NT2/D1 (cell line): Measurements from ENCODE around the gene TCF4.

- RRBS, 2 experiments, result no CpG with 5 or more reads among the region's 3 CpGs
These were observed 80.2 kb downstream of the TCF4 start for GRCh38 chr18:55507757-55508128.

DNA sequence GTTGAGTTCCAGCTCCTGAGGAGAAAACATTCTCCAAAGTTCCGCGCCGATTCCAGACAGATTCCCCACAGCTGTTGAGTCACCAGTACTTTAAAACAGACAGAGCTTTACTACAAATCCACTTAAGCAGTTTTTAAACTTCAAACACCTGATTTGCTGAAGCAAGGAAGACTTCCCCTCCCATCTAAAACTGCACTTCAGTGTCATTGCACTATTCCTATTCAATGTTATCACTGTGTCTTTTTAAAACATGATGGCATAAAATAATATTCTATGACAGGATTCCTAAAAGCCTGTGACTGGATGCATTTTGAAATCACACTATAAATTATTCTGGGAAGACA lies 41.0 kb downstream of the TCF4 start:
- RRBS, 2 experiments, result no CpG with 5 or more reads among the region's 3 CpGs

GRCh38 chr18:55585035-55585650 lies 2.8 kb downstream of the TCF4 start:
- RRBS, 2 experiments, result no CpG with 5 or more reads among the region's 2 CpGs

DNA sequence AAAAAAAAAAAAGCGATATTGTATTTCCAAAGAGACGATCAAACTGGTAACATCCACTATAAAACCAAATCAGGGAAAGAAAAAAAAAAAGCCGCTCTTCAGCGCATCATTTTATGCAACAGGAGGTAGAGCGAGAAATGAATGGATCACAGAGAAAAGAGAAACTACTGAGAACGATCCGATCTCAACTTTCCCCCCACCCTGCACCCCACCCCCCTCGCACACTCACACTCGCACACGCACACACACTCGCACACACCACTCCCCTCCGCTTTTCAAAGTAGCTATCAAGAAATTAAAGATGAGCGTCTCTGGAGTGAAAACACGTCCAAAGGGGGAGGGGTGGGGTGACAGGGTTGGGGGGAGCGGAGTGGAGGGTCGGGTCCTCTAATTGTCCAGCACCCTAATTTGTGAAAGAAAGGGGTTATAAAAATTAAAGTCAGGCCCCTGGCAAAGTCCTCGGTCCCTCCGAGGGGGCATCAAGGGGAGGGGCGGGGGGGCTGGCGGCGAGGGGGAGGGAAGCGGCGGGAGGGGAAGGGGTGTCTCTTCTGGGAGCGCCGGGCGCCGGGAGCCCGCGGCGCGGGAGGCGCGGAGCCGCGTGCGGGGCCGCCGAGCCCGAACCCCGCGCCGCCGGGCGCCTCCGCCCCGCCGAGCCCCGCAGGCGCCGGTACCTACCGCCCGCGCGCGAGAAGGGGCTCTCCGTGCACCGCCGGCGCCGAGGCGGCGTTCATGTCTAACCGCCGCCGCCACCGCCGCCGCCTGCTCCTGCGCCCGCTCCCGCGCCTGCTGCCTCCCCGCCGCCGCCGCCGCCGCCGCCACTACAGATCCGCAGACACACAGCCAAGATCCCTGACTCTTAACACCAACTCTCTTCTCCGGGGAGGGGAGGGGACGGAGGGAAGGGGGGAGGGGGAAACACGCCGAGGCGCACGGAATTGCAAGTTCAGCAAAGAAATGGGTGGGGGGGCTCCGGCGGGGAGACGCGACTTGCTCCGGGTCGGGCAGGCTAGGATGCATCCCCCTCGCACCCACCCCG lies at the start of gene TCF4:
TSS of gene TCF4 (minus strand) at position 830 of the 1,036 bp plus-strand sequence.
- RRBS, 2 experiments, result under 1 to 2% methylated on average over 29 of the region's 94 CpGs

- RRBS, 2 experiments, result no CpG with 5 or more reads among the region's 1 CpG
These were observed 207.1 kb upstream of the TCF4 start for GRCh38 chr18:55795039-55795469.

DNA sequence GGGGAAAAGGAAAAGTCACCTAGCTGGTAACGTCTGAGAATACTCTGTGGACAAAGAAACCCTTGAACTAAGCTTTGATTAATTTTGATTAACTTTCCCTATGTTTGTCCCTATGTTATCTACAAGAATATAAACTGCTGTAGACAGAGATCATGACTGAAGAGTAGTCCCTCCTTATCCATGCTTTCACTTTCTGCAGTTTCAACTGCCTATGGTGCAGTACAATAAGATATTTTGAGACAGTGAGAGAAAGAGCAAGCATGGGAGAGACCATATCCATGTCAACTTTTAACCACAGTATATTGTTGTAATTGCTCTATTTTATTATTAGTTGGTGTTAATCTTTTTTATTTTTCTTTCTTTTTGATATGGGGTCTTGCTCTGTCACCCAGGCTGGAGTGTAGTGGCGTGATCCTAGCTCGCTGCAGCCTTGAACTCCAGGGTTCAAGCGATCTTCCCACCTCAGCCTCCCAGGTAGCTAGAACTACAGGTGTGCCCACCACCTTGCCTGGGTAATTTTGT lies 31.7 kb downstream of the TXNL1 start:
- RRBS, 2 experiments, result no CpG with 5 or more reads among the region's 4 CpGs

DNA sequence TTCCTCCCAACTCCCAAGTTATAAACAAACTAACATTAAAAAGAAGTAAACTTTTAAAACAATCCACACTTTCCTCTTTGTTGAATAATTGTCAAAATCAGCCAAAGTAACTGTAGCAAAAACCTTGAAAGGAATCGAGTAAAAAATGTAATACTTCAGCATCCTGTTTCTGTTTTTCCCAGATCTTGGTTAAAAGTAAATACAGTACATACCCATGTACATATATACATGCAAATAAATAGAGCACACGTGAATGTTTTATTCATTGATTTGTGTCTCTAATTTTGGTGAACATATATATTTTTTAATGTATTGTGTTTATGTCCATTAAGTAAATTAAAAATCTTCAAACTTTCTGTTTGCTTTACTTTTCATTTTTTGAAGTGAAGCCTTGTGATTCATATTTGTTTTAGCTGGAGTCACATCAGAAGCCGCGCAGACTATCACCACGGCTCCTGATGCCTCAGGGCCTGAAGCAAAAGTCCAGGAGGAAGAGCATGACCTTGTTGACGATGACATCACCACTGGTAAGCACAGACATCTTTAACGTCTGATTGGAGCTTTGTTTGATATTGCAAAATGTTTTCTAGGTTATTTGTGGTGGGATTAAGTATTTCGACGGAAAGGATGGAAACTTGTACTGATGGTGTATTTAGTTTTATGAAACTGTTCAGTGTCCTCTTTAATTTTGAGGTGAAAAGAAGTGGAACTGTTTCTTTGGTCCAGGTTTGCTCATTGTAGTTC lies 164.6 kb downstream of the WDR7 start:
- RRBS, 2 experiments, result no CpG with 5 or more reads among the region's 9 CpGs

- RRBS, 2 experiments, result no CpG with 5 or more reads among the region's 1 CpG
These were observed 218.0 kb downstream of the WDR7 start for GRCh38 chr18:56869135-56869560.

DNA sequence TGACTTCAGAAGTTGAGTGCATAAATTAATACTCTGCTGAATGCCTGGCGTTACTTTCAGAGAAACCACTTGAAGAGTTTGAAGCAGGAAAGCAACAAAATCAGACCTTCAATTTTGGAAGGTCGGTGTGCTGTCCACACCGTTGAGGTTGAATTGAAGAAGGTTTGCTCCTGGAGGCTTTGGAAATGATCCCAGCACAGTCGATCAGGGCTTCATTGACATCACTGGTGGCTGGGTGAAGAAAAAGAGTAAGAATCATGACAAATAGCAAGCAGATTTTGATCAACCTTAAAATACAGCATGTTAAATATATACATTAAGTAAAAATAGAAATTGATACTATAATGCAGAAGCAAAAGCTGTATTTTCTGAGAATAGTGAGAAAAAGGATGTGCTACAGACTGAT lies 171.0 kb upstream of the BOD1L2 start:
- RRBS, 2 experiments, result no CpG with 5 or more reads among the region's 4 CpGs

- RRBS, 2 experiments, result 1 to 7% methylated on average over 23 to 25 of the region's 109 CpGs
These were observed 7.4 kb upstream of the ONECUT2 start for GRCh38 chr18:57427399-57428544.

- RRBS, 2 experiments, result no CpG with 5 or more reads among the region's 5 CpGs
These were observed 5.3 kb downstream of the FECH start for GRCh38 chr18:57581092-57581806.

- RRBS, 2 experiments, result no CpG with 5 or more reads among the region's 4 CpGs
These were observed 90.6 kb downstream of the ATP8B1 start for GRCh38 chr18:57712379-57713065.

DNA sequence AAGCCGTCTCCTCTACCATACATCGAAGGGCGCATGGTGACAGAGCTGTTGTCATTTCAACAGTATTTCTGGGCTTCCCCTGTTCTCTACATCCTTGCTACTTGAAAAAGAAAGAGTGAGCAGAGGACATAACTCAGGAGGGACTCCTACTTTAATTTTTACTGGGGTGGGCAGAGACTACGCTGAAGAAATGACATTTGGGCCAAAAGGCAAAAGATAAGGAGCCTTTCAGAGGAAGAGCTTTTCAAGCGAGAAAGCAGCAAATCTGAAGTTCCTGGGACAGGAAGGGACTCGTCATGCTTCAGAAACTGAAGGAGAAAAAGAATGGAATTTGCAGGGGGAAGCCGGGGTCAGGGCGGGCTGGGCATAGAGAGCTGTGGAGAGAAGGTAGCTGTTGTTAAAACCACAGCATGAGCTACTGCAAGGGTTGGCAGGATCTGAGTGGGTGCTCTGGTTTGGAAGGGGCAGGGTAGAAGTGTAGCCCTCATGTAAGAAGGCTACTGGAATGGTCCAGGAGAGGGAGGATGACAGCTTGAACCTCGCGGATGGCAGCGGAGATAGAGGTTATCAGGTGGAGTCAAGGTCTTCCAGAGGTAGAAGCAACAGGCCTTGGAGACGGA lies 19.1 kb downstream of the ATP8B1 start:
- RRBS, 2 experiments, result no CpG with 5 or more reads among the region's 12 CpGs

- RRBS, 2 experiments, result no CpG with 5 or more reads among the region's 5 CpGs
These were observed 2.1 kb downstream of the NEDD4L start for GRCh38 chr18:58046141-58046469.

DNA sequence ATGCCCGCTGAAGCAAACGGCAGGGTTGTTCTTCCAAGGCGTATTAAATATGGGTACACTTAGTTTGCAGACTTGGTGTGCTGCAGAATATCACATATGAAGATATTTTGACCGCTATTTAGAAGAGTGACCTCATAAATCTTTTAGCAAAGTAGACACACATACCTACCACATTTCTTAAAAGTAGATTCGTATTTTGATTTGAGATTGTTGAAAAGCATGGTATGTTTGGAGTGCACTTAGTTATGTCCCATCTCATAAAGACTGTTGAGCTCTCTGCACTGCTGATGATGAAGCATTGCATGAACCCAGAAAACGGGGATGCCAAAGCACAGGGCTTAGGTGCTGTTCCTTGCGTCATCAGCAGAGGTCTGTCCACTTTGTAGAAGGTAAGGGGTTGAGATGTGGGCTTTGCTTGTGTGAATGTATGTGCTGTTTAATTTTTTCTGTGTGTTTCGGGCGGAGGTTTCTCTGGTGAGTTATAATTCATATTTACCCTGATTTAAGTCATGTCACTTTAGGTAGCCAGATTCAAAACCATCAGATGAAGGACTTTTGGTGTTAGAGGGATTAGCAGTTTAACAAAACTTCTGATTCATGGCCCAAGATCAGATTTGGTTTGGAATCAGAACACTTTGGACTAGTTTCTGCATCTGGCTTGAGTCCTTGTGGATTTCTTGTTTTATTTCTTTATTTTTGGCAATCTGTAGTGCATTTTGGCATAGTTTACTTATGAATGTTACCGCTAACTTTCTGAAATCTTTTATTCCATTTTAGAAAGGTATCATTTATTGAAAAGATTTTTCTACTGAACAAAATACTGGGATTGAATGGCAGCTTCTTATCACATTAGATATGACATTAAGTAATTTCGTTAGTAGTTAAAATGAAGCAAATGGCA lies 3.3 kb downstream of the NEDD4L start:
- RRBS, 2 experiments, result no CpG with 5 or more reads among the region's 11 CpGs

DNA sequence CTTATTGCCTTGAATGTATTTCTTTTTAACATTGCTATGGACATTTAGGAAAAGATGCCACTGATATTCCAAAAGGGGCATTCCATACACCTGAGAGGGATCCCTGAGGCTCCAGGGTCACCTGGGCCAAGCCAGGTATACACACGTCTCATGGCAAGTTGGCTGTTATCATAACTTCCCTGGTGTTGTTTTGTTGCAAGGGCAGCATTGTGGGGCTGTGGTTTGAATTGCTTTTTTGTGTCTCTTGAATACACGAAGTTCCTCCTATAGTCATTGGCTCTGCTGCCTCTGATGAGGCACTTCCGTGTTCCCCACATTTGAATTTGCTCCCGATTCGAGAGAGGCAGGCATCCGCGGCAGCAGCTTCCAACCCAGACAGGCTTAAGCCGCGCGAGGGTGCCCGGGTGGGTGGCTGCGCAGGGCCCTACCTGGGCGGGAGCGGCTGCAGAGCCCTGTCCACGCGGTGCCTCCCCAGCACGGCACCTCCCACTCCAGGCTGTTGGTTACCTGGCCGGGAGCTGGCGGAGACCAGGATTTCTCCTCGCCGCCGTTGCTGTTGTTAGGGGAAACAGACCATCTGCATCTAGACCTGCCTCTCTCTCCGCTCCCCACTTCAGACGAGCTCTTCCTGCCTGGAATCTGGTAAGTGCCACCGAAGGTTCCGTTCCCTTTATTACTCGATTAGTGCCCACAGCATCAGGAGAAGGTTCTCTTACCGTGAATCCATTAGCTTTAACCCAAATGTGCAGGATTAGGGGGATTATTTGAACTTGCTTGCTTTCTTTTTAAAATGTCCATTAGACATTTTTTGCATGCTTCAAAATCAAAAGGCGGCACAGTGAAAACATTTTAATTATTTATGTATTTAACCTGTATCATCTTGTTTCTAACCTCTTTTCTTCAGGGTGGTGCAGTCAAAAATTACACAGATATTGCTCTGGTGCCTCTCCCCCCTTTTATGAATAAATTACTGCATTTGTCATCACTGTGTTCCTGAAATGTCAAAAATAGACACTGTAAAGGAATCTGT lies 151.4 kb downstream of the NEDD4L start:
- RRBS, 2 experiments, result no CpG with 5 or more reads among the region's 29 CpGs

DNA sequence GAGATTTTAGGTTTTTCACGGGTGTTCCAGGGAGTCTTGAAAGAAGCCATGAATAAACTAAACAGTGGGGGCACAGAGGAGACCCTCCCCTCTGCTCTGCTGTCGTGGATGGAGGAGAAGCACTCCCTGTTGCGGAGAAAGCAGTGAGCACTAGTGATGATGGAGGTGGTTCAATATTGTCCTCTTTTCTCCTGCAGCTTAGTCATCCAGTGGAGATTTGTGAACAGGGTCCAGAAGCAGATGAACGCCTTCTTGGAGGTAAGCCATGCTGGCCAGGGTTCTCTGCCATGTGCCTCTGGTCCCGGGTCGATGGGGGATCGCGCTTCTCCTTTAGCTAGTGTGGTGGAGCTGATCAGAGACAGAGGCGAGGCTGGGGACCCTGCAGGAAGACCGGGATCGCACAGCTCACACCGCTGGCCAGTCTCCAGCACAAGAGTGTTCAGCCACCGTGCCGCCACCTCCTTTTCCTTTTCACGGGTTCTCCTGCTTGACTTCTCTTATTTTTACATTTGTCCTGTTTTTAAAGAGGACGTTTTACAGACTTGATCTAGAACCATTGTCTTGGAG lies 243.5 kb downstream of the ALPK2 start:
- RRBS, 2 experiments, result 98 to over 99% methylated on average over 6 of the region's 16 CpGs

GRCh38 chr18:58413124-58413634 lies 215.7 kb downstream of the ALPK2 start:
- RRBS, 2 experiments, result no CpG with 5 or more reads among the region's 4 CpGs

- RRBS, 2 experiments, result no CpG with 5 or more reads among the region's 13 CpGs
These were observed 175.7 kb downstream of the ALPK2 start for GRCh38 chr18:58452900-58453940.

DNA sequence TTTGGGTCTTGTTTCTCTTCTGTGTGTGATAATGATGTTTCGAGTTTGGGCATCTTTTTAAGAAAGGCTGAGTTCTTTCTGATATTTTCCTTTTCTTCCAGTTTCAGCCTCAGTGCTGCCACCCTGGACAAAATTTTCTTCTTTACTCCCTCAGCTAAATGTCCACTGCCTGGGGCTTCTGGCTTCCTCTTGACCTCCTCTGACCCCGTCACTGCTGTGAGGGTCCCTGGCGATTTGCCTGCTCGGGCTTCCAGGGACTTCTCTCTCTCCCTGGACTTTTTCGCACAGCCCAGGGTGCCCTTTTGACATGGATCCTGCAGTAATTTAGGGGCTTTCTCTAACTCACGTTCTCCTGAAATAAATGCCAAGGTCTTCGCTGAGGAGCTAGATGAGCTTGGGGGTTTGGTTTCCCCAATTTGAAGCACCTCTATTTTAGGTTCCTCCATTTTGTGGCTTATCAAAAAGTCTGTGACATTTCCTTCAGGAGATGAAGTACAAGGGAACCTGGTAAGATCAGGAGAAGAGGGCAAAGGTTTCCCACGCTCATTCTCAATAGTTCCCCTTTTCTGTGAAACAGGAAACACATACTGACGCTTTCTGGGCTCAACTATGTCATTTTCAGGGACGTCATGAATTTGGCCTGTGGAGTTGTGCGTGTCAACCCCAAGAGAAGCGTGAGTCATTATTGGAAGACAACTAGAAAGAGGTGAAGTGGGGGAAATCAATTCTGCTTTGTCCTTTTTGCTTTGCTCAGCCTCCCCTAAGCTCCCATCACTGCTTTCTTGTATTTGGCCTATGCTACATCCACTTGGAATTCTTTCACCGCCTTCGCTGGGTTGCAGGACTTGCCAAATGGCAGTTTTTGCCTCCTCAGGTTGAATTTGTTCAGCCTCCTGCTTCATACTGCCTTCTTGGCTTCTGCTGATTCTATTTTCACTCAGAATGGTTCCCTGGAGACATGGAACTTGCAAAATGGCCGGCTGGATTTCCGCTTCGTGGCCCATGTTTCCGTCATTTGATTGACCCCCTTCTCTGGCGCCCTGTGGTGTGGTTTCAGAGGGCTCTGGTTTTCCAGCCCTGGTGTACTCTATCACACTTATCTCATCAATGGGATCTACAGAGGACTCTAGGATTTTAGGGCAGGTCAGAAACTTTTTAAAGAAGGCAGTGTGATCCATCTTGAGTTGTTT lies 93.6 kb downstream of the ALPK2 start:
- RRBS, 2 experiments, result no CpG with 5 or more reads among the region's 19 CpGs